Measurements from ENCODE around the genes RPS10 and PACSIN1.

DNA sequence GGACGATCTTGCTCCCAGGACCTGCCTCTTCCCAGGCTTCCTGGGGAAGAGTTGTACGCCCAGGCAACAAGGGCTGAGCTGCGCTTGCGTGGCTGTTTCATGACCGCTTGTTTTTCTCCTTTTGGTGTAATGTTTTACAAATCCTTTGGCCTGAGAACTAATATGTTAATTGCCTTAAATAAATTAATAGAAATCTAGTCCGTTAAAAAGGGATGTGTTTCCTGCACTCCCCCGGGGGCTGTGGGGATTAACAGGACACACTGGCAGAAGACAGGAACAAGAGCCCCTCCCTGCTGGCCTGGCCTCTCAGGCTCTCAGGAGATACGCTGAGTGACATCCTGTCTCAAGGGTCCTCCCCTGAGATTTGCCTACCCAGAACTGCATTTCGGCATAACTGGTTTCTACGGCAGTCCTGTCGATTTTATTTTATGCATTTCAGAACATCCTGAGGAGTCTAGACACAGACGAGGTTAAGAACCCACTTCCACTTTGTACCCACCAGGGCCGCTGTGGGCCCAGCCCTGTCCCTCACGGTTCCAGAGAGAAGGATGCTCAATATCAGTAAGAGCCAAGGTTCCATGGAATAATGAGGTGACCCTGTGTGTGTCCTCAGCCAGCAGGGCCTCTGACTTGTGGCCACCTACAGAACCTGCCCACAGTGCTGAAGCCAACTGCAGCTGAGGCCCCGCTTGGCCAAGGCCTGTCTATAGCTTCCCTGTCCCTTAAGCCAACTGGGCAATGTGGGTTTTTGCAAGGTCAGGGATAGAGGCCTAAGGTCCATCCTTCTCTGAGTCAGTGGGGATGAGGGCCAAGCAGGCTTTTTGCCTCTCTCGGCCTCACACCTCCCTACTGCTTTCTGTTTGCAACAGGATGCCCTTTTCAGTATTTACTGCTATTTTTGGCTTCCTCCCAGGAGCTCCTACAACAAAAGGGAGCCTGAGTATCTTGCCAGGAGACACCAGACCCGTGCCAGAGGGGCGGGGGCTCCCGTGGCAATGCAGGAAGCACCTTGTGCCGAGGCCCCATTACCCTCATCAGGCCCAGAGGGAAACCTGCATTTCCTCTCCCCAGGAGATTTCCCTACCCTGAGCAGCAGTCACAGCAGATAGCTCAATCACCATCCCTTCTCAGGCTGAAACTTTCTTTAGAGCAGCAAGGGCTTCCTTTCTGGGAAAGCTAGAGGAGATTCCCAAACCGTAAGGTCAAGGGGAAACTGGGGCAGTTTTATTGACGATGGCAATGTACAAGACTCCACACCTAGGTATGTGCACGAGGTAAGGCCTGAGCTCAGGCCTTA lies 14.7 kb downstream of the UQCC2 start:
- RRBS: no CpG with 5 or more reads among the region's 23 CpGs

GRCh38 chr6:33720816-33721504 lies 9.5 kb upstream of the UQCC2 start:
- RRBS: no CpG with 5 or more reads among the region's 2 CpGs

DNA sequence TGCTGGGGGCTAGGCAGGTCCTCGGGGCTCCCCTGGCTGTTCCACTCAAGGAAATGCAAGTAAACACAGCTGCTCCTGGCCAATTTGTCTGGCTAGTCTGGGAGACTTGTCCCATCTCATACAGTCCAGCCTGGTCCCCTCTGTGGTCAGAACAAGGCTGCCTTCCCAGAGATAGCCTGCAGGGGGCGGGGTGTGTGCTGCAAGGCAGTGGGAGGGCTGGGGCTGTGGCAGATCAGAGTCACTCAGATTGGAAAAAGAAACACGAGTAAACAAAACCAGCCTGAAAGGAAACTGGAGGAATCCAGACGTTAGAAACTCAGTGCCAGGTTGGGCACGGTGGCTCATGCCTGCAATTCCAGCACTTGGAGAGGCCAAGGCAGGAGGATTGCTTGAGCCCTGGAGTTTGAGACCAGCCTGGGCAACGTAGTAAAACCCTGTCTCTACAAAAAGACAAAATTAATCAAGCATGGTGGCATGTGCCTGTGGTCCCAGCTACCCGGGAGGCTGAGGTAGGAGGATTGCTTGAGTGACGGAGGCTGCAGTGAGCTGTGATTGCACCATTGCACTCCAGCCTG lies 20.3 kb downstream of the LEMD2 start:
- RRBS: no CpG with 5 or more reads among the region's 8 CpGs

DNA sequence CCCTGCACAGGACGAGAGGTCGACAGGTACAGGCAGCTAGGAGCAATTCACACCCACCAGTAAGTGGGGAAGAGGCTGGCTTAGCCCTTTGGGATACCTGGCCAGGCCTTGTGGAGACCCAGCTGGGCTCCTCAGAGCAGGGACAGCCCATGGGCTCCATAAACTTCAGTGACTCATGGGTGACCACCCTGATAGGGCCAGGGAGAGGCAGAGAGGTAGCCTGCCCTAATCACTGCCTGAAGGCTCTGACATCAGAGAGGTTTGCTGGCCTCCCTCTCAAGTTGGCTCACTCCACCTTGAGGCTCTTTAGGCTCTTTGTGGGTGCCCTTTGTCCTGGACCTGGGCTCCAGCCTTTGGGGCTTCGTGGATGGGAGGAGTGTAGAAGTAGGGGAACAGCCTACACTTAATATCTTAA lies 81.8 kb upstream of the MLN start:
- RRBS: no CpG with 5 or more reads among the region's 3 CpGs

DNA sequence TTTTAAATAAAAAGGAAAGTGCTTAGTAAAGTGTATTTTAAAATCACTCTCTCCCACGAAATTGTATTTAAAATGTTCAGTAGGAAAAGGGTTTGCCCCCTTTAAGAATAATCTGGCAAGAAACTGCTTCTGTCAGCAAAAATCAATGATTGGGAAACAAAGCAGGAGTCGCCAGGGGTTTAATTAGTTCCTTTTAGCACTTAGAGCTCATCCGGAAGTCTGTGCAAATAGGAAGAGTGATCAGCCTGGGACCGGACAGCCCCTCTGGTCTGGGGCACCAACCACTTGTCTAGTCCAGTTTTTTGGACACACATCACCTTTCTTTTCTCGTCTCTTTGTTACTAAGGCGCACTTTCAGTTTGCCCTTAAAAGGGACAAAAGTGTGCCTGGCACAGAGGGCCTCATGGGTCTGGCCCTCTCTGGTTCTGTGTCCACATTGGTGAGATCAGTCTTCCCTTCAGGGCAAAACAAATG lies 150.3 kb downstream of the GRM4 start:
- RRBS: no CpG with 5 or more reads among the region's 6 CpGs

DNA sequence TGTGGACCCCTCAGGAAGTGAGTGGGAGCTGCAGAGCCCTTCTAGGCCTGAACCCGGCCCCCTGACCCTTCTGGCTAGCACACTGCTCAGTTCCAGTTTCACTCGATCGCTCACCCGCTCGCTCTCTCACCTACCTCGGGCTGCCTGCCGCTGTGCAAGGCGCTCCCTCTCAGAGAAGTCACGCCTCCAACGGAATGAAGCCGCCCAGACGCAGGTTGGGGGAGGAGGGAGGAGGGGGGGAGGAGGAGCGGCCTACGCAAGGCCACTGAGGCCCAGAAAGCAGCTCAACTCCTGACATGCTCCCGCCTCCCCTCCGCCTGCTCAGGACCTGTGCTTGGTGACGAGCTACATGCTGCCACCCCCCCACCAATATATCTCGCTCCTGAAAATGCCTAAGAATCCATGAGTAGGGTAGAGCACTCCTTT lies 3.3 kb downstream of the GRM4 start:
- RRBS: no CpG with 5 or more reads among the region's 18 CpGs

DNA sequence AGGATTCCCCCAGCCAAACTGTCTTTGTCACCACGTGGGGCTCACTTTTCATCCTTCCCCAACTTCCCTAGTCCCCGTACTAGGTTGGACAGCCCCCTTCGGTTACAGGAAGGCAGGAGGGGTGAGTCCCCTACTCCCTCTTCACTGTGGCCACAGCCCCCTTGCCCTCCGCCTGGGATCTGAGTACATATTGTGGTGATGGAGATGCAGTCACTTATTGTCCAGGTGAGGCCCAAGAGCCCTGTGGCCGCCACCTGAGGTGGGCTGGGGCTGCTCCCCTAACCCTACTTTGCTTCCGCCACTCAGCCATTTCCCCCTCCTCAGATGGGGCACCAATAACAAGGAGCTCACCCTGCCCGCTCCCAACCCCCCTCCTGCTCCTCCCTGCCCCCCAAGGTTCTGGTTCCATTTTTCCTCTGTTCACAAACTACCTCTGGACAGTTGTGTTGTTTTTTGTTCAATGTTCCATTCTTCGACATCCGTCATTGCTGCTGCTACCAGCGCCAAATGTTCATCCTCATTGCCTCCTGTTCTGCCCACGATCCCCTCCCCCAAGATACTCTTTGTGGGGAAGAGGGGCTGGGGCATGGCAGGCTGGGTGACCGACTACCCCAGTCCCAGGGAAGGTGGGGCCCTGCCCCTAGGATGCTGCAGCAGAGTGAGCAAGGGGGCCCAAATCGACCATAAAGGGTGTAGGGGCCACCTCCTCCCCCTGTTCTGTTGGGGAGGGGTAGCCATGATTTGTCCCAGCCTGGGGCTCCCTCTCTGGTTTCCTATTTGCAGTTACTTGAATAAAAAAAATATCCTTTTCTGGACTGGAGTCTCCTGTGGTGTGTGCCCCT lies 3.2 kb downstream of the SMIM29 start:
- RRBS: no CpG with 5 or more reads among the region's 13 CpGs

GRCh38 chr6:34341700-34342124 lies 50.8 kb downstream of the NUDT3 start:
- RRBS: no CpG with 5 or more reads among the region's 8 CpGs

DNA sequence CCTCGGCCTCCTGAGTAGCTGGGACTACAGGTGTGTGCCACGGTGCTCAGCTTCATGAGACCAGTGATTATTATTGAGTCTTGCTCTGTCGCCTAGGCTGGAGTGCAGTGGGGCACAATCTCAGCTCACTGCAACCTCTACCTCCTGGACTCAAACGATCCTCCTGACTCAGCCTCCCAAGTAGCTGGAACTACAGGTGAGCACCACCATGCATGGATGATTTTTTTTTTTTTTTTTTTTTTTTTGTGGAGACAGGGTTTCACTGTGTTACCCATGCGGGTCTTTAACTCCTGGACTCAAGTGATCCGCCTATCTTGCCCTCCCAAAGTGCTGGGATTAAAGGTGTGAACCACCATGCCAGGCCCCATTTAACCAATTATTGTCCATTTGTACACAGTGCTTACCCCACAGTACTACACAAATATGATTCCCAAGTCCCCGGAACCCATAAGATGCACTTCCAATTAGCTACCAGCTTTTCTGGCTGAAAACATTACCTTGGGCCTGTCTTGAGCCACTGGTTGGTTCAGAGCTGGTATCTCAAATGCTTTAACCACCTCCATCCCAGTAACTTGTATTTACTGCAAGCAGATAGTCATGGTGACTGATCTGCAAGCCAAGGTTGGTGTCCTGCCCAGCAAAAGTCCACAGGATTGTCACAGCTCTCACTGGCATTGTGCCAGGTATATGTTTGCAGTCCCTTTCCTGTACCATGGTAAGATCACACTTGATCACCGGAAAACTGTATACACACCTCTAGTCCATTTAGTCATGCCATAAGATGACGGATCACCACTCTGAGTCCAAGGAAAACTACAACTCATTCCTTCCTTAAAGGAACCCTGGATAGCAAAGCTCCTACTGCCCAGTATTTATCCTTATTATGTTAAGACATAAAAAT lies 10.0 kb downstream of the RPS10 start:
- RRBS: no CpG with 5 or more reads among the region's 9 CpGs

DNA sequence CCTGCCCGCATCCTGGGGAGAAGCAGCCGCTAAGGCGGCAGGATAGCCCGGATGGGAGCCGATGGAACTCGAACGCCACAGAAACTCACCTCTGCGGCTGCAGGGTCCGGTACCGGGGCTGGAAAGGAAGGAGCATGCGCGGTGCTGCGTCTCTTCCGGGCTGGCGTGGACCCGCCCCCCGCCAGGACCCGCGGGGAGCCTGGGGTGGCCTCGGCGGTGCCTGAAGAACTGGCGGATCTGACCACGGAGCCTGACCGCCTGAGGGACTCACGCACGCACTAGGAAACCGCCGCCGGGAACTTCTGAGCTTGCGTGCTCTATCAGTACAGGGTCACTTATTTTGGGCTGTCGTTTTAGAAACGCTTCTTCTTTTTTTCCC lies at the start of gene RPS10:
Gene RPS10, minus strand, starts transcription at position 127 of the 379 bp plus-strand sequence.
- RRBS: 1% methylated on average over 13 of the region's 32 CpGs

DNA sequence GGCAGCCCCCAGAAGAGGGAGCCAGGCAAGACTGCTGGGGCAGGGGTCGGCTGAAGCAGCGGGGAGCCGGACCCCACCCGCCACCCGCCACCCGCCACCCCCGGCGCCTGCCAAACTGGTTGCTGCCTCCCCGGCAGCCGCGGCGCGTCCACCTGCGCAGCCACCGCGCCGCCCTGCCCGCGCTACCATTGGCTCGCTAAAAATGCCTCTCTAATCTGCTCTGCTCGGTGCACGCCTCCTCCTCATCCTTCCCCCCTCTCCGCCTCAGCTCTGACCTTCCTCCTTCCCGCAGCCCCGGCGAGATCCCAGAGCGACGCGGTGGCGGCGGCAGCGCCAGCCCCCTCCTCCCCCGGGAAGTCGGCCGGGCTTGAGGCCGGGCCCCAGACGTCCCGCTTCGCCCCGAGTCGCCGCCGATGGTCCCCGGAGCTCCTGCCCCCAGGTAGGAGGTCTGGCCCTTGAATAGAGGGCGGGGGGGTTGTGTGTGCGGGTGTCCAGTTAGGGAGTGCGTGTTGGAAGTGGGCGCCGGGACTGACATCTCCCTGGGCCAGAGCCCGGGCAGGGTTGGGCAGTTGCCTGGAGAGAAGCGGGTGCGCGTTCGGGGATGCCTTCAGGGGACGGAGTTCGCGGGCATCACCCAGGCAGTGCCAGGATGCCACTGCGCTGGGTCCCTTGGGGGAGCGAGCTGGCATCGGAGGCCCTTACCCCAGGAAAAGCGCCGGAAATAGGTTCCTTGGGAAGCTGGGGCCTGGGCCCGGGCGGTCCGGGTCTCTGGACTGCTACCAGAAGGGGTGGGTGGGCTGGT lies at the start of gene PACSIN1:
Gene PACSIN1, plus strand, starts transcription at position 245 of the 802 bp plus-strand sequence.
- RRBS: 4% methylated on average over 22 of the region's 65 CpGs

DNA sequence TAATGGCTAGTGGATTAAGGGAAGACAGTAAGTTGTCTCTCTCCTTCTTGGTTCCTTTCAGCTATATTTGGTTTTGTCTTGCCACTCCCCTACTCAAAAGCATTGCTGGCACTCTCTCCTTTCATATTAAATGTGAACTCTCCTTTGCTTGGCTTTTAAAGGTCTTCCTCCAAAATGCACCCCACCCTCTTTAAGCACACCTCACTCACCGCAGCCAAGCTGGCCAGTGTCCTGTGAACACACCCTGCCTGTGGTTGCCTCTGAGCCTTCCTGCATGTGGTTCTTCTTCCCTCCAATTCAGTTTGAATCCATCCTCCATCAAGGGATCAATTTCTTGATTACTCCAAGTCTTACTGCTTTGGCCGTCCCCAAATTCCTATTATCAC lies 41.5 kb upstream of the SPDEF start:
- RRBS: no CpG with 5 or more reads among the region's 2 CpGs

DNA sequence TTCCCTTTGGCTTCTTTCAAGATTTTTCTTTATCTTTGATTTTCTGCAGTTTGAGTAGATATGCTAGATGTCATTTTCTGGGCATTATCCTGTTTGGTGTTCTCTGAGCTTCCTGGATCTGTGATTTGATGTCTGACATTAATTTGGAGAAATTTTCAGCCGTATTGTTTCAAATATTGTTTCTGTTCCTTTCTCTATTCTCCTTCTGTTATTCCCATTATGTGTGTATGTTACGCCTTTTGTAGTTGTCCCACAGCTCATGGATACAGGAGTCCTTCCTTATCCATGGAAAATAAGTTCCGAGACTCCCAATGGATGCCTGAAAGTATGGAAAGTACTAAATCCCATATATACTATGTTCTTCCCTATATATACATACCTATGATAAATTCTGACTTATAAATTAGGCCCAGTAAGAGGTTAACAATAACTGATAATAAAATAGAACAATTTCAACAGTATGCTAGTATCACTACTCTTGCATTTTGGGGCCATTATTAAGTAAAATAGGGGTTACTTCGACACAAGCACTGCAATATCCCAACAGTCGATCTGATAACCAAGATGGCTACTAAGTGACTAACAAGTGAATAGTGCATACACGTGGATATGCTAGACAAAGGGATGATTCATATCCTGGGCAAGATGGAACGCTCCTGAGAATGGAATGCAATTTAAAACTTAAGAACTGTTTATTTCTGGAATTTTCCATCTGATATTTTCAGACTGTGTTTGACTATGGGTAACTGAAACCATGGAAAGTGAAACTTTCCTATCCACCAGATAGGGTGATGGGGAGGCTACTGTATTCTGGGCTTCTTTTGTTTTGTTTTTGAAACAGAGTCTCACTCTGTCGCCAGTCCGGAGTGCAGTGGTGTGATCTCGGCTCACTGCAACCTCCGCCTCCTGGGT lies 66.7 kb downstream of the ILRUN start:
- RRBS: no CpG with 5 or more reads among the region's 11 CpGs

DNA sequence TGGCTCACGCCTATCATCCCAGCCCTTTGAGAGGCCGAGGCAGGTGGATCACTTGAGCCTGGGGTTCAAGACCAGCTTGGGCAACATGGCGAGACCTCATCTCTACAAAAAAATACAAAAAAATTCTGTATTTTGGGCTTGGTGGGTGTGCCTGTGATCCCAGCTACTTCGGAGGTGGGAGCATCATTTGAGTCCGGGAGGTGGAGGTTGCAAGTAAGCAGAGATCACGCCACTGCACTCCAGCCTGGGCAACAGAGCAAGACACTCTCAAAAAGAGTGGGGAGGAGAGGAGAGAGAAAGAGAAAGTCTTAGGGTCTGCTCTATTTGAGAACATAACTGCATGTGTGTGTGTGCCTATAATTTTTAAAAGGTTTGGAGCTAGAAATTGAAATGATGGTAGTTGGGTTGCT lies 14.8 kb upstream of the BLTP3A start:
- RRBS: no CpG with 5 or more reads among the region's 6 CpGs

- RRBS: no CpG with 5 or more reads among the region's 9 CpGs
These were observed 1.4 kb downstream of the ANKS1A start for GRCh38 chr6:34890385-34890978.

- RRBS: no CpG with 5 or more reads among the region's 4 CpGs
These were observed 27.6 kb downstream of the ANKS1A start for GRCh38 chr6:34916662-34917115.

DNA sequence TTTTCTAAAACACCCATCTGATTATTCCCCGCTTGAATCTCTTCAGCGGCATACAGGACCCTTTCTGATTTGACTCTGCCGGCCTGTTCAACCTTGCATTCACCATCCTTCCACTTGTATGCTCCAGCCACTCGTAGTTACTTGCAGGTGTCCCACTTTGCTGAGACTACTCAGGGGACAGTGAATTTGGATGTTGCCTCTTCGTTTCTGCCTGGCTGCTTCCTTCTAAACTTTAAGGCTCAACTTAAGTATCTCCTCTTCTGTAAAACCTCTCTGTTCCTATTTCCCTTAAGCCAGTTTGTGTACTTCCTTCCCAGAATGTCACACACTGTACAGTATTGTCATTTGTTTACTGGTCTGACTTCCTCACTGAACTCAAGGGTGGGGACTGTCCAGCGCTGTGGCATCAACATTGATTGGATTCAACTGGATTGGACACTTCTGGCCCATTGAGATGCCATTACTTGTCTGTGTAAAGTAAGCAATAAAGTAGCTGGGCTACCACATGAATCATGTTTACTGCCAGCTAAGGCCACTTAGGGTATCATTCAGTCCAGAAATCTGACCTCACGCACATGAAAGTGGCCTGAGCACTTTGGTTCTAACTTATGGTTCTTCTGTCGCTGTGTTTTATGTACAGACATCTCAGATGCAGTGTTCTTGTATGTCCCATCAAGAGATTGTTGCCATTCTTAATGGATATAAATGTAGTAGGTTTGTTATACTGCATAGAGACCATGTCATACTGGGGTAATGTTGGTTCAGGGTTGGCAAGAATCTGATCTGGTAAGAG lies 69.7 kb downstream of the ANKS1A start:
- RRBS: no CpG with 5 or more reads among the region's 8 CpGs

- RRBS: no CpG with 5 or more reads among the region's 5 CpGs
These were observed 110.4 kb downstream of the ANKS1A start for GRCh38 chr6:34999416-34999973.

DNA sequence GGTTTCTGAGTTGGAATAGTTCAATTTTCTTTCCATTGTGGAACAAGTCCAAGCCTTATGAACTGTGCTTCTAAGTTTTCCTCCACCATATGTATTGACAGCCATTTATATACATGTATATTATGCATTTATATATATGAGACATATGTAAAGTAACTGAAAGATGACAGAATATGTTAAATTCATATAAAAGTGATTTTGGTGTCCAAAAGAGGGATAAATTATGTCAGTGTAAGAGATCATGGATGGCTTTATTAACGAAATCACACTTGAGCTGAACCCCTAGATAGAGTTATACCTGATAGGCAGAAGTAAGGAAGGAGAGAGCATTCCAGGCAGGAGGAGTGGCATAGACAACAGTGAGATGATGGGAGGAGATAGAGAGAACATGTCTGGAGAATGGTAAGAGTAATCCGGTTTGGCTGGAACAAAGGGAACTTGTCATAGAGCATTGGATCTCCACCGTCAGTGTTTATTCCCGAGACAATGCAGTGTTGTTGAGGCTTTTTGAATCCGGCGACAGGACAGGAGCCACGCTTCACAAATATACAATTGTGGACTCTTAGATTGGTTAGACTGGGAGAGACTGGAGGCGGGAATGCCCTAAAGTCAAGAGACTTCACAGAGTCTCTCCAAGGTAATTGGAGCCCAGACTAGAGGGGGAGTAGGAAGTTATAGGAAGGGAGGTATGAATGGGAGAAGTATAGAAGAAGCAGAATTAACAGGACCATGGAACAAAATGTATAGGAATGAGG lies 119.7 kb downstream of the ANKS1A start:
- RRBS: 67% methylated on average over 2 of the region's 8 CpGs

DNA sequence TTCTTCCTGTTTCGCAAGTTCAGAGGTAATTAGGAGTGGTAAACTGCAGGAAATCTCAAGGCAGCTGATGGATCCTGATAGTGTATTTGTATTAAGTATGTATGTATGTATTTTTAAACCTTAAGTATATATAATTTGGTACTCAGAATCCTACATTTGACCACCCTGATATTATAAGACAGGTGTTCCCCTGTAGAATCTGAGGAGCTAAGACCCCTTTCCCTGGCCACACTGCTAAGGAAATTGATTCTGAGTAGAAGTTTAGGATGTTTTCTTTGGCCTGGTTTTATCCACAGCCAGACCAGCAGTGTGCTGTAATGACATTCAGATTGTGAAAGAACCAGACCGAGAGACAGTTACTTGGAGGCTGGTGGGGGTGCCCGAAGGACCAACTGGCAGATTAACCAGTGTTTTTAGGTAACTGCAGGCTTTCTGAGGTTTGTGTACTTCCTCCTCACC lies 94.0 kb downstream of the TCP11 start:
- RRBS: no CpG with 5 or more reads among the region's 3 CpGs